ENCODE measurements around the genes COPB2 and RBP1.

DNA sequence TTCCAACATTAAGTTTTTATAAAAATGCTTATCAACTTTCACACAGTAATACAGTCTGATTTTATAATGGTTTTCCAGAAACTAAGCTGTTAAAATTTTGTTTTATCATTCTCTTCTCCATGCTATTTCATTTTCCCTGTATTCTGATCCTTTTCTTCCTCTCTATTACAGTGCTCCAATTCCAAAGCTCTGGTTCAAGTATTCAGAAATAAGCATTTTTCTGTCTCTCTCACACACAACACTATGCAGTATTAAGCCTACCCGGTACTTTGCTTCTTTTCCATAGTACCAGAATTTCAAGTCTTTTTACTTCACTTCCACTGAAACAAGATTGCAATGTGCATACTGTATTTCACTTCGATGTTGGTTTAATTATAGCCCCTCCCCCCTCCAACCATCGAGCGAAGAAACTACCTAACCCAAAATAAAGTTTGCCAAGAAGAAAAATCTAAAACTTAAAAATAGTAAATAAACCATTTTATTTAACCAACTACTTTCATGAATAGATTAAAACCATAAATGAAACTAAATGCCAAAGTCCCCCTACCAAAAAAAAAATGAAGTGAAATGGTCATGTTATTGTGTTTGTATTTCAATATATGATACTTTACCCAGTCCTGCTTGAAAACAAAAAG is 41.8 kb downstream of the STAG1 start:
- PRO-cap: no peak

DNA sequence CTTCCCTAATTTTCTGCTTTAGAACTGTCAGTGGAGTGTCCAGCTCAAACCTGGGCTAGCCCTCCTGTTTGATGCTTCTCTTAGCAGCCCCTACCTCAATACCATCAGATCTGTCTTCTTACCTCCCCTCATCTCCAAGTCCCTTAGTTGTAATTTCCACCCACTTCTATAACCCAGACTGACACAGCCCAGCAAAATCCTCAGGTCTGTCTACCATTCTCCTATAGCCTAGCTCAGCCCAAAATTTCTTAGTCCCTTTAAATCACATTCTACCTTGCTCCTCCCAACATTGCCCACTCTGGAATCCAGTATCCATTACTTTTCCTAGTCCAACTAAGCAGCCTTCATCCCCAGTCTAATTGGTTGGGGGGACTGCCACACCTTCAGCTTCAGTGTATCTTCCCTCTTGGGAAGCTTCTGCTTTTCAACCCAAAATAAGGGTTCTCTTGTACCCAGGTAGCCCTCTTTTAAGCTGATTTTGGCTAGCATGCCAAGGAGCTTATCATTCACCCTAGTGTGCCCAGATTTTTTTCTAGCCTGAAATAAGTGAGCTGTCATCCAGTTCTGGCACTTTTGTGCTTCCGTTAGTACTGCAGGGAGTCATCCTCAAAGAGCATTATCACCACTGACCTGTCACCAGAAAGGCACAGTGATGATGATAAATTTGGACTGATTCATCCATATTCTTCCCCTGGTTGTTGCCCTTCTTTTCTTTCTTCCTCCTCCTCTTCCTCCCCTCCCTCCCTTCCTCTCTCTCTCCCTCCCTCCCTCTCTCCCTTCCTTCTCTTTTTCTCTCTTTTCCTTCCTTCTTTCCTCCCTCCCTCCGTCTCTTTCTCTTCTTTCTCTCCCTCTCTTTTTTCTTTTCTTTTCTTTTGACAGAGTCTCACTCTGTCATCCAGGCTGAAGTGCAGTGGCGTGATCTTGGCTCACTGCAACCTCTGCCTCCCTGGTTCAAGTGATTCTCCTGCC is 21.1 kb downstream of the SLC35G2 start:
- PRO-cap: no peak

GRCh38 chr3:136961198-136961689 is 3.5 kb downstream of the IL20RB start:
- PRO-cap: no peak

DNA sequence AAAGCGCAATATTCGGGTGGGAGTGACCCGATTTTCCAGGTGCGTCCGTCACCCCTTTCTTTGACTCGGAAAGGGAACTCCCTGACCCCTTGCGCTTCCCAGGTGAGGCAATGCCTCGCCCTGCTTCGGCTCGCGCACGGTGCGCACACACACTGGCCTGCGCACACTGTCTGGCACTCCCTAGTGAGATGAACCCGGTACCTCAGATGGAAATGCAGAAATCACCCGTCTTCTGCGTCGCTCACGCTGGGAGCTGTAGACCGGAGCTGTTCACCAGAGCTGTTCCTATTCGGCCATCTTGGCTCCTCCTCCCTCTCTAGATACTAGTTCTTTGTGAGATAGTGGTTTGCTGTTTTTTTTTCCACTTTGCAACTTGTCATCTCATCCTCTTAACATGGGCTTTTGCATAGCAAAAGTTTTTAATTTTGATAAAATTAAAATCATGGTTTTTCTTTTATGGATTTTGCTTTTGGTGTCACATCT is 11.7 kb downstream of the IL20RB start:
- PRO-cap: no peak

DNA sequence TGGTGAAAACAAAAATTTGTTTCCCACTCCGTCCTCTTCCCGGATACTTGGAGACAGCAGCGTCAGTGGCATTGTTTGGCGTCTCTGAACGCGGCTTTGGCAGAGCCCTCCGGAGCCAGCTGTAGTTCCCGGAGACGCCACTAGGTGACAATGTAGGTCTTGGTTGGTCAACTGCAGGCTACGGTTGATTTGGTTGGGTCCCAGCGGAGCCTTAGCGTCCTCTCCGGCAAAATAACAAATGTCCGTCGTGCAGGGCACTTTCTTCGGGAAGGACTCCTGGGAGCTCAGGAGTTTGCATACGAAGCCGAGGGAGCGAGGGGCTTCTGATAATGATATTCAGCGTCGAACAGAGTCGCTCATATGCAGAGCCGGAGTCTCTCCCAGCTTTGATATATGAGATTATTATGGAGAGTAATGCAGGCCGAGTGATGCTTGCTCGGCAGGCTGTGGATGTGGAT is 74.7 kb downstream of the IL20RB start:
- PRO-cap: no peak

GRCh38 chr3:138389955-138390812 is 41.8 kb downstream of the MRAS start:
- PRO-cap: no peak

GRCh38 chr3:138607718-138608413 is 705 bp upstream of the FAIM start:
- PRO-cap: no peak

- PRO-cap: no peak
Observed at GRCh38 chr3:138651329-138652106, 42.9 kb downstream of the FAIM start.

- PRO-cap: no peak
Observed at GRCh38 chr3:138835516-138835753, 707 bp upstream of the PIK3CB start.

DNA sequence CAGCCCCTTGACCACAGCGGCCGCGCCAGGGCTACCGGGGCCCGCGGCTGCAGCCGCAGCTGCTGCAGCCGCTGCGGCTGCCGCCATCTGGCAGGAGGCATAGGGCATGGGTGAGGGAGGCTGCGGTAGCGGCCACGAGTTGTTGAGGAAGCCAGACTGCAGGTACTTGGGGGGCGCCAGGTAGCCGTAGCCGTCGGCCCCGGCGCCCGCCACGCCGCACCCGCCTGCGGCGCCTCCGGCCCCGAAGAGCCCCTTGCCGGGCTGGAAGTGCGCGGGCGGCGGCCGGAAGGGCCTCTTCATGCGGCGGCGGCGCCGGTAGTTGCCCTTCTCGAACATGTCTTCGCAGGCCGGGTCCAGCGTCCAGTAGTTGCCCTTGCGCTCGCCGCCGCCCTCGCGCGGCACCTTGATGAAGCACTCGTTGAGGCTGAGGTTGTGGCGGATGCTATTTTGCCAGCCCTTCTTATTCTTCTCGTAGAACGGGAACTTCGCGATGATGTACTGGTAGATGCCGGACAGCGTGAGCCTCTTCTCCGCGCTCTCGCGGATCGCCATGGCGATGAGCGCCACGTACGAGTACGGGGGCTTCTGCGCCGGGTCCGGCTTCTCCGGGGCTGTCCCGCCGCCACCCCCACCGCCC is 840 bp downstream of the FOXL2 start:
- PRO-cap: no peak

DNA sequence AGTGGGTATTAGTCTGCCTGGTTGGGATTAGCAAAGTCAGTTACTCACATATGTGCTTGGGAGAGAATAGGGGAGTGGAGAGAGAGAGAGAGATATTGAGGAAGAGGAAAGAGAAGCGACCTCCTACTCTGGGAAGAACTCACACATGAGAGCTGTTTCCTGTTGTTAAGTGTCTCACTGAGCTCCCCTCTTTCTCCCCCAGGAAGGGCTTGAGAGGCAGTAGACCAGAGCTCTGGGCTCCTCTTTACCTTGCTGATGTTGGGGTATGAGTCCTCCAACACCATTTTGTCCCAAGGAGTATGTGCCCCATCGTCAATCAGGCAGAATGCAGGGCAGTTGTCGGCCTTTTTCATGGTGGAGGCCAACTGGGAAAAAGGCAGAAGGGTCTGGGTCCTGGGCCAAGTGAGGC is 4.2 kb downstream of the FOXL2NB start:
- PRO-cap: no peak

GRCh38 chr3:139354642-139355735 is 11.2 kb downstream of the MRPS22 start:
- PRO-cap: no peak

DNA sequence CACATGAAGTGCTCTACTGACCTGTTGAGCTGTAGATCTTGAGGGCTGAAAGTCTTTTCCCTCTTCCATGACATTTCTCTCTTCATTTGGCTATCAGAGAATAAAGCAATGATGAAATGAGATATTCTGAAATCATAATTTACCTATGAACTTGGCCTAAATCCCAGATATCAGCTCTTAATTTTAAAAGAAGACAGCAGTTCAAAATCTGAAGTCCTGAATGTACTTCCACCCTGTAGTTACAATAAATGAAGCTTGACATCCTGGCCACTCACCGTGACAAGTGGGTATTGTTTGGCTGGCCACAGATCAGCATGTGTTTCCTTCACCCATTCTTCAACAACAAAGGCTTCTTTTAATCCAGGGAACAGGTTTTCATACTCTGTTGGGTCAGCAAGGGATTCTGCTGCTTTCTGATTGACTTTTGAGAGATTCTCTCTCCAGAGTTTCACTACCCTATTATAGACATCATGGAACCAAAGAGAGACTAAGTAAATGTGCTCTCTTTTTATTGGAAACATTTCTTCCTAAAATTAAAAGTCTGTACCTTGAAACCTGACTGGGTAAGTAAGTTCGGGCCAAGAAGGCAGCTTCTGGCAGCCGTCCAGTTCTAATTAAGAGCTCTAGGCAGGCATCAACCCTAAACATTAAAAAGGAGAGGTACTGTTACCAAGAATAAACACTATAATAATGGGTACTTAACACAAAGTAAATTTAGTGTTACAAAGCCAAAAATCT is 15.1 kb downstream of the MRPS22 start:
- PRO-cap: no peak

GRCh38 chr3:139373116-139373515 is 16.3 kb downstream of the COPB2 start:
- PRO-cap: no peak

- PRO-cap: bidirectional peak, plus-strand start at chr3:139389875, minus-strand start at chr3:139389584
Observed at GRCh38 chr3:139388945-139389736, at the start of gene COPB2. TSS of gene COPB2 (minus strand) at chr3:139389647.

DNA sequence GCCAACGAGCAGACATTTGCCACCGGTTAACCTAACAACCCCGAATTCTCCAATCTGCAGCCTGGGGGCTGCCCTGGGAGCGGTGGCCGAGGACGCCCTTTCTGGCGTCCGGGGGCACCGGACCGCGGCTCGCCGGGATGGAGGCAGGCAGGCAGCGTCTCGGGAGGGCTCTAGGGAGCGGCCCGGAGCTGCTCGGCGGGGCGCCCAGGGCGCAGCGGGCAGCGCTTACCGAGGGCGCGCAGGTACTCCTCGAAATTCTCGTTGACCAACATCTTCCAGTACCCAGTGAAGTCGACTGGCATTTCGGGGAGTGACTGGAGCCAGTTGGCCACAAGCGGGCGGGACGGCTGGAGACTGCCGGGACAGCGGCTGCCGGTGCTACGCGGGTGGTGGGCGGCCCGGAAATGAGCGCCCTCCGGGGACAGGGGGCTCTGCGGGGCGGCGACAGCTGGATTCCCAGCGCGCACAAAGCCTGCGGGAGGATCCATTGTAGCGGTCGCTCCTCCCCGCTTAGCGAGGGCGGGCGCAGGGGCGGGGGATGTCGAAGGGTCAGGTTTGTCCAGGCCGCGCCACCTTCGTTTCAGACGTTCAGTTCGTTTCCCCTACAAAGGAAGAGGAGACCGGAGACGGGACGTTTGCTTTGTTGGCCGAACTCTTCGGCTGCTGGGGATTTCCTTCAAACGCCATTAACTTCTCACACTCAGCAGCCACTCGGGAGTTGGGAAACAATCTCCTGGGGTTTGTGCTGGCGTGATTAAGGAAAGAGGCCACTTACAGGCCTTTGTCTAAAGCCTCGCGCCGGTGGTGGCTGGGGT is at the start of gene RBP1:
Gene RBP1 (minus strand): TSS at position 512 of the 815 bp plus-strand sequence.
- PRO-cap: bidirectional peak, plus-strand start at position 607 of the sequence, minus-strand start at position 489 of the sequence; unidirectional peak, minus-strand start at position 665 of the sequence

- PRO-cap: no peak
Observed at GRCh38 chr3:141266536-141267654, 35.3 kb downstream of the PXYLP1 start.

GRCh38 chr3:141276340-141276792 is 44.7 kb downstream of the PXYLP1 start:
- PRO-cap: no peak

DNA sequence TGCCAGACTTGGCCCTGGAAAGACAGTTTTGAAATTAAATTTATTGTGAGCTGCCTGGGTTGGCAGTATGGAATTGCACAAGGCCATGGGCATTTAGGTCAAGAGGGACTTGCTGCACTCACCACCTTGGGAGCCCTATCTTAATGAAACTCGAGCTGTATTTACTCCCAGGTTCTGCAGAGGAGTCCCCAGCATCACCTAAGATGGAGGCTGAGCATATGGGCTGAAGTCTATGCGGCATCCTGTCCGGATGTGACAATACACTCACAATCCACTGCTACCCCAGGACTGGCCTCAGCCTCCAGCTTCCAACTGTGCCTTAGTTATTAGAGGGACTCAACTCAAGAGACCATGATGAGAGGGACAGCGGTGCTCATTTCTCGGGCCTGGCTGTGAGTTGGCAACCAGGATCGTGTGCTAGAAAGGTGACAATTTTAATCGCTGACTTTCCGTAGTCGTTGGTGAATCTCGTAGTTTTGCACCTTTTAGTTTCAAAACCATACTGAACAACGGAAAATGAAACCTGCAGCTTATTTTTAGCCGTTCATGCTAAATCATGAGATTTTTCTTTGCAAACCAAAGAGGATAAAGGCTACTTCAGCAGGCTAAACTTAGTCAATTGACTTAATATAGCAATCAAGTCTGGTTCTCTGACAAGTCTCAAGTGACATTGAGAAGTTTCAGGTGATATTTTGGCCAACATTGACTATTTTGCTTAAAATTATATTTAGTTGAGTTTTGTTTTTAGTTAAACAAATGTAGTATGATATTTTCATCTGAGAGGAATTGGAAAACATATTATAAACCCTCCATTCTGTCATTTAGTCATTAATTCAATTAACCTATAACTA is 11.1 kb downstream of the ZBTB38 start:
- PRO-cap: no peak

- PRO-cap: unidirectional peak, plus-strand start at chr3:141400195
Observed at GRCh38 chr3:141399899-141400959, 31.9 kb downstream of the ZBTB38 start.